HT-29 (cell line): ENCODE measurements around a stretch of chr12.

DNA sequence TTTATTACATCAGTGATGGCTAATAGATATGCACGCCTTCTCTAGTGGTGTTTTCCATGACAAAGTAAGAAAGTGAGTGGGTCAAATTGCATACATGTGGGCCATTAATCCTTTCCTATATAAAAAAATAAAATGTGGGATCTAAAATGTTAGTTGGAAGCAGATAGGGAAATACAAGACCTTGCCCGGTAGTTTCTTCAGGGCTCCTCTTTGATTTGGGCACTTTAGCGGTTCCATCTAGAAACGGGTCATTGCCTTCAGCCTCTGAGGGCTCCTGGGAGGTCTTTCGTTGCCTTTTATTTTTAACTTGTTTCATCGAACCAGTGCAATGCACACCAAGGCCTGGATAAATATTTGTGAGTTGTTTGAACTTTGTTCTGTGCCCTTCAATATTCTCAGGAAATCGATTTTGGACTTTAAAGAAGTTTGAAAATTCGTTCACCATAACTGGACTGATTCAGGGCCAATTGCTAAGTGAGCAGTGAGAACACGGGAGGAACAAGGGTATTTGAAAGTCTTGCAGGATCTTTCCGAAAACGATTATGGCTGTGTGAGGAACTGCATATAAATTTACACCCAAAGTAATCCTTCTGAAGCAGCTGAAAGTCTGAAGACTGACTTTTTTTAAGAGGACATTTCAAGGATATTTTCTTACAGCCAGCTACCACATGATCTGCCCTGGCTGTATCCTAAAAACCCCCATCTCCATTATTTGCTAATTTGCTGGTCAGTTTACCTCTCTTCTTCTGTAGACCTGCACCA lies 8.2 kb downstream of the DUSP6 start:
- RAMPAGE, long total RNA: no peak

DNA sequence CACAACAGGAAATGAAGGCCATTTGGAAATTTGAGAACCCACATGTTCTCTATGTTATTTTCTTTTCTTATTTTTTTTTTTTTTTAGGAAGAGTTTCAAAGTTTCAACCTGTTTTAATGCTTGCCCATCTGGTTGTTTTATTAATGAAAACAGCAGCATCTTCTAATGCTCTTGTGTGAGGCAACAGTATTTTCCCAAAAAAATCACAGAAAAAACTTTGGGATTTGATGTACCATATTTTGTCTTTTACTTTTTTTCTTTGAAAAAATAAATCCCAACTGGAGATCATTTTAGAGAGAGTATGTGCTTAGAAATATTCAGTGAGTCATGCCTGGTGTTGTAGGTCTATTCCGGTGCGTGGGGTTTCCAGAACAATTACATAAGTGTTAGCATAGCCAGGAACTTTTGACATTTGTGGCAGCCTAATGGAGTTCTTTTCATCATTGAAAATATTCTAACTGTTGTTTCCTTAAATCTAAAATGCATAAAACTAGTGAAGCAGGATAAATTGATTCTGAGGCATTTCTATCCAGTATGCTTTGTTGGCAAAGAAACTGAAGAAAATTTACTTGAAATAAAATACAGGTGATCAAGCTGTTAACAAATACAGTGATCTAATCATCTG lies 21.8 kb upstream of the DUSP6 start:
- RAMPAGE, long total RNA: no peak

GRCh38 chr12:89377908-89378390 lies 25.6 kb upstream of the DUSP6 start:
- RAMPAGE, long total RNA: no peak

- RAMPAGE, long total RNA: no peak
Observed at GRCh38 chr12:89453629-89453924, 71.0 kb downstream of the GALNT4 start.

DNA sequence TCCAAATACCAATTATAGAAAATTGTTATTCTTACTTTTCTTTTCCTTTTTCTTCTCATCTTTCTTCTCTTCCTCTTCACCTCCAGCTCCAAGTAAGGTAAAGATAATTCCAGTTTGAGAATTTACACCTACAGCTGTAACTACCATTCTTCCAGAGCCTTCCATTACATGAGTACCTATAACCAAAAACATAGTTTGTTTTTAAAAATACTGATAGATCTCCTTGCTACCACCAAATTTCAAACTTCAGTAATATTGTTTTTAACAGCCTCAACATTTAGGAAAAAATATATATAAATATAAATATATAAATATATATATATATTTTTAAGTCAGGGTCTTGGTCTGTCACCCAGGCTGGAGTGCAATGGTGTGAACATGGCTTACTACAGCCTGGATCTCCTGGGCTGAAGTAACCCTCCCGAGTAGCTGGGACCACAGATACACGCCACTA lies 78.1 kb downstream of the ATP2B1 start:
- RAMPAGE, long total RNA: no peak

DNA sequence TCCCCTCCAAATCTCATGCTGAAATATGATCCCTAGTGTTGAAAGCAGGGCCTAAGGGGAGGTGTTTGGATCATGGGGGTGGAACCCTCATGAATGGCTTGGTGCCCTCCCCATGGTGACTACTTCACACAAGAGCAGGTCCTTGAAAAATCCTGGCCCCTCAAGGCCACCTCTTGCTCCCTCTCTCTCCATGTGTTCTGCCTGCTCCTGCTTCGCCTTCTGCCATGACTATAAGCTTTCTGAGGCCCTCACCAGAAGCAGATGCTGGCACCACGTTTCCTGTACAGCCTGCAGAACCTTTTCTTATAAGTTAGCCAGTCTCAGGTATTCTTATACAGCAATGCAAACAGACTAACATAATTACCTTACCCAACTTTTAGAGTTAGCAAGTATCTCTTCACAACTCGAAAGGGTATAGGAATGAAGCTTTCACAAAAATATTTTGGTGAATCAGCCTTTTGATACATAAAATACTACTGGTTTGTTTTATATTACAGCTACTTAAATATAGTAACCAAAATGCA lies 67.9 kb downstream of the ATP2B1 start:
- RAMPAGE, long total RNA: no peak

DNA sequence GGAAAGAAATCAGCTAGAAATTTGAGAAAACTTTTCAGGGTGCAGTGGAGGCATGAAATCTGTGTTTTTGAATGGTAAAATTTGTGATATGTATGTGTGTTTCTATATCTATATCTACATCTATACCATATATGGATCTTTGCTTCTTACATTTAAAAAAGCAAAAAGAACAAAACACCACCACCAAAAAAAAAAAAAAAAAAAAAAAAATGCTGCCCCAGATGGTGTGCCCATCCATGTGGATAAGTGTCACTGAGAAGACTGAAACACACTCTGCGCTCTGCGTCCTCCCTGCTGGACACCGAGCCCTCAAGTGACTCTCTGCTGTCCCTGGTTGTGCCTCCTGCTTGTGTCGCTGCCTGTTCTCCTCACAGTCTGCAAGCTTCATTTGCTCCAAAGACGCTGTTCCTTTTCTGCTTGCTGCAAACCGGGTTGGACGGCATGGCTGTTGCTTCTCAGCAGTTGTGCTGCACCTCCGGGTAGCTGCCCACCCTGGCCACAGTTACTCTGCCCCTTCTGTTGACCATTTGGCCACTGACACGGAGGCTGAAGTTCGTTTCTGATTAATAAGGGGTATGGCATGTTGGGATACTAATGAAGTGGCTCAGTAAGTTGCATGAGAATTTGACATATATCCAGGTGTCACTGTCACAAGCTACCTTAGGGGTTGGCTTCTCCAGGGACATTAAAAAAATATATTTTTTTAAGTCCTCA lies 276.2 kb upstream of the ATP2B1 start:
- RAMPAGE, long total RNA: no peak

GRCh38 chr12:90253761-90254137 lies 545.1 kb upstream of the ATP2B1 start:
- RAMPAGE, long total RNA: no peak

DNA sequence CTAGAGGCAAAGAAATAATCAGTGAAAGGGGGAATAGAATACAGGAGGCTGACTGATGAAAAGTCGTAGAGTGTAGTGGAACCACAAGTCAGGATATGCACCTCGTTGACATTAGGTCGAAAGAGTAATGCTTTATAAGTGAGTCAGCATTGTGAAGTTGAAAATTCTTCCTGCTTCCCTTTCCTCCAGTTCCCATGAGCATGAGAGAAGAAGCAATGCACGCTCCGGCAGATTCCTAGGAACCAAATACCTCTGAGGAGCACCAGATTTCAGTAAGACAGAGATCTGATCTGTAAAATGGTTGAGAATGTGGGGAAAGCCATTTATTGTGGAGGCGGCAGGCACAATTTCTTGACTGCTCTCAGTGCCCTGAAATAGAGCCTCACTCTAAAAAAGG lies 16.5 kb downstream of the CCER1 start:
- RAMPAGE, long total RNA: no peak

- RAMPAGE, long total RNA: no peak
Observed at GRCh38 chr12:90980028-90980333, 24.8 kb downstream of the EPYC start.

DNA sequence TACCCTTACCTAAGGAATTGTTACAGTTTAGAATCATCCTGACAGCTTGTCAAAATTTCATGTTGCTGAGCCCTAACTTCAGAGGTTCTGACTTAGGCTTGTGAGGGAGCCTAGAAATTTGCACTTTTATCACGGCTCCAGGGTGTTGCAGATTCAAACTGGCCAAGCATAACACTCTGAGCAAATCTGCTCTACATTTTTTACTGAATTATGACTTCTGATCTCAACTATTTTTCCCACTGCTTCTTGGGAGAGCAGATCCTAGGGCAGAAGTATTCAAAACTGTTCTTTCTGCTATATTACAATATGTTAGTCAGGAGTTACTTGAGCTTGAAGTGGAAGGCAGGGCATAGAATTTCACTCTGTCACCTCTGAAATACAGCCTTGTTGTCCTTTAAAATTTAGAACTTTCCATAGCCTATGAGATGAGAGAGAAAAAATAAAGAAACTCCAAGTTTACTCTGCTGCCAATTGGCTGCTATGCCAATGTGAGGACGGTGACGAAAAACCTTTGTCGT lies 16.3 kb upstream of the KERA start:
- RAMPAGE, long total RNA: no peak

- RAMPAGE, long total RNA: no peak
Observed at GRCh38 chr12:91272305-91273210, 89.9 kb upstream of the DCN start.

DNA sequence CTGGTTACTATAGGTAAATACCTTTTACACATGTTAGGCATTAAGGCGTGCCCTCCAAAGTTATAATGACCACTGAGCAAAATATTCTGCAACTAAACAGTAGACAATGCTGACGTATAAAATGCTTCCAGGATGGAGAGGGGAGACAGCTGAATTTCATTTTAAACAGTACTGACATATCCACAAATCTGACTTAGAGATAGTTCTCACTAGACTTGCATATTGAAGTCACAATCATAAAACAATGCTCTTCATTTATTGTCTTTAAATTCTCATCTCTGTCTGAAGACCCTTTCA lies 144.6 kb upstream of the DCN start:
- RAMPAGE, long total RNA: no peak

- RAMPAGE, long total RNA: no peak
Observed at GRCh38 chr12:91327871-91328236, 145.2 kb upstream of the DCN start.

- RAMPAGE, long total RNA: no peak
Observed at GRCh38 chr12:91778080-91778463, 367.6 kb downstream of the BTG1 start.

DNA sequence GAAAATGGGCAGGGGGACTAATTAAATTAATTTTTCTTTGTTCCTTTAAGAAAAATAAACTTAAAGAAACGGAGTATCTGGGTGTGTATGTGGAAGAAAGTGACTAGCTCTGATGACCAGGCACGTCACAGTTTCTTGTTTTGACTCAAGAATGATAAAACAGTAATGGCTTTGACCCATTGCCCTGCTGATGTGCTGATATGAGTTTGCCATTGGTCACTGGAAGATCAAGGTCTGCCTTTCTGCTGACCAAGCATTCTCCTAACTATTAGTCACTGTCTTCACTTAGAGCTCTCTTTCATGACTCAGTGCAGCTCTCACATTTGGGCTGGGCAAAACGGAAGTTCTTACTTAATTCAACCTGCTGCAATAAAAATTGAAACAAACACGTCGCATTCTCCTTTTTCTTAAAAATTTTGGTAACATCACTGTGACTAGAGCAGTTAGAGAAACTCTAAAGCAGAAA lies 366.7 kb downstream of the BTG1 start:
- RAMPAGE, long total RNA: no peak

- RAMPAGE, long total RNA: no peak
Observed at GRCh38 chr12:91834578-91834777, 311.2 kb downstream of the BTG1 start.

DNA sequence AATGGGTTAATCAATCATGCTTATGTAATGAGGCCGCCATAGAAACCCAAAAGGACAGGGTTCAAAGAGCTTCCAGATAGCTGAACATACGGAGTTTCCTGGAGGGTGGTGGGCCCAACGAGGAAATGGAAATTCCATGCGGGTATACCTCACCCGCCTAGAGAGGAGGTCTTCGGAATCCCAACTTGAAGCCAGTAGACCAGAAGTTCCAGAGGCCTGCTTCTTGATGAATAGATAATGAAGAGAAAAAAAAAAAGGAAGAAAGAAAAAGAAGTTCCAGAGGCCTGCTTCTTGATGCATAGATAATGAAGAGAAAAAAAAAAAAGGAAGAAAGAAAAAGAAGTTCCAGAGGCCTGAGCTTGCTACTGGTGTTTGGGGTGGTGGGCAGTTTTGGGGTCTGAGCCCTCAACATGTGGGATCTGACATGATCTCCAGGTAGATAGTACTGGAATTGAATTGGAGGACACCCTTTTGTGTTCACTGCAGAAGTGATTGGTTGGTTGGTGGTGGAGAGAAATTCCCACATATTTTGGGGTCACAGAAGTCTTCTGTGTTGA lies 11.3 kb upstream of the BTG1 start:
- RAMPAGE, long total RNA: no peak

- RAMPAGE, long total RNA: no peak
Observed at GRCh38 chr12:92297743-92298393, 152.2 kb upstream of the BTG1 start.

GRCh38 chr12:92398367-92398917 lies 252.8 kb upstream of the BTG1 start:
- RAMPAGE, long total RNA: no peak